Left common carotid artery plus branches (tissue), 1 donor: ENCODE results near the gene SLC17A9.

DNA sequence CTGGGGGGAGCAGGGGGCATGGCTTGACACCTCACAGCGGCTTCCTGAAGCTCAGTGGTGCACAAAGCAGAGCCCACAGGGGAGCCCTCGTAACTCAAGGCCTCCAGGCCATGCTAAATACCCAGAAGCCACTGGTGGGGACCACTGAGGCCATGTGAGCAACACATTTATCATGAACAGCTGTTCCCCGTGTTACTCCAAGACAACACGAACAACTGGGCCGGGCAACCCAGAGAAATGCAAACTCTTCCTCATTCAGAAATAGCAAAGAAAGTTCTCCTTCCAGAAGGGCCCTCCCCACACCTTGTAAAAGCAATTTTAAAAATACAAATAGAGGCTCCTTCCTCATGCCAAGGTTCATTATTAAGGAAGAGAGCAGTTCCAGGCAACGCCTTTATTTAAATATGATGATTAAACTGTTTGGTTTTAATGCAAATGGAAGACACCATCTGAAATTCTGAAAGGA is 36.3 kb upstream of the SLCO4A1 start:
- PRO-cap: no peak

DNA sequence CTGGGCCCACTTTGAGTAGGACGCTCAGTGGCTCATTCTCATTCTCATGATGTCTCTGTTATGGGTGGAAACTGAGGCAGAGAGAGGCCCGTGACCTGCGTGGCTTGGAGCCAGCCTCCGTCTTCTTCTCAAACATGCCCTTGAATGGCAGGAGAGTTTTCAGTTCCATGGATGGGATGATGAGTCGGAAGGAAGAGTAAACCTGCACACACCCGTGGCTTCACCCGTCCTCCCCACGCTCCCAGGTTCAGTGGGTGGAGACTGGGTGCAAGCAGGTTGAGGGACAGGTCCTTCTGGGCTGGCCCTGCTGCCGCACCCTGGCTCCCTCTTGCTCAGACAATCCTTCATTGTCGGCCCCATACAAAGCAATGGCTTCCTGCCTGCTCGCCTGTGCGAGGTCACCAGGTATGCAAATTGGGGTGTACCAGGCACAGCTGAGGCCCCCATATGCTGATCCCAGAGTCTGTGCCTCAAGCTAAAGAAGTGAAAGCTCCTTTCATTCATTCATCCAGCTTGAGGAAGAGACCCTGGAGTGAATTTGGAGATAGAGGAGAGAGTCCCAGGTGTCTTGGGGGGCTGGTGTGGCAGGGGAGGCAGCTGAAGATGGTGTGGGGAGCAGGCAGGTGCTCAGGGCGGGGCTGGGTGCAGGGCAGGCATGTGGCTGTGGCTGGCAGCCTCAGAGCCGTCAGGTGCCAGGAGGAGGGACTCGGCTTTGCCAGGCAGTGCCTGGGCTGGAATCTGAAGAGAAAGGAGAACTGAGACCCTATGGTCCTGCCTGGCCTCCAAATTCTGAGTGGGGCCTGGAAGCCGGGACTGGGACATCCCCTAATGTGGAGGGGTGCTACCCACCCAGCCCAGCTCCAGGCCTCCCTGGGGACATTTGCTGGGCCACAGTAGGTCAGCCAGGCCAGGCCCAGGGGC is 4.6 kb downstream of the SLCO4A1 start:
- PRO-cap: no peak

GRCh38 chr20:62647628-62648527 is 5.6 kb downstream of the SLCO4A1 start:
- PRO-cap: no peak

DNA sequence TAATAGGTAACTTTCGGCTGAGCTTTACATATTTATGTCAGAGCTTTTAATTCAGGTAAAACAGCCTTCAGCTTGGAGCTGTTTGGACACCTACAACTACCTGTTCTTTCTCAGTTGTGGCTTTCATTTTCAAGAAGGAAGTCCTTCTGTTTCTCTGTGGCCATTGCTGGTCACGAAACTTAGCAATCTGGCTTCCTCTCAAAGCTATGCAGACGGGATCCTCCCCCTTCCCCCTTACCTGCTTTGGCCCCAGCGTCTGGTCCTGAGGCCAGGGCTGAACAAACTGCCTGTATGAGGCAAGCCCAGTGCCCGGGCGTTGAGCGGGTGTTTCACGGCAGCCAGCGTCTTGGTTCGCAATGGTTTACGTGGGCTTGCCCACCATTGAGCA is 9.3 kb downstream of the SLCO4A1 start:
- PRO-cap: no peak

DNA sequence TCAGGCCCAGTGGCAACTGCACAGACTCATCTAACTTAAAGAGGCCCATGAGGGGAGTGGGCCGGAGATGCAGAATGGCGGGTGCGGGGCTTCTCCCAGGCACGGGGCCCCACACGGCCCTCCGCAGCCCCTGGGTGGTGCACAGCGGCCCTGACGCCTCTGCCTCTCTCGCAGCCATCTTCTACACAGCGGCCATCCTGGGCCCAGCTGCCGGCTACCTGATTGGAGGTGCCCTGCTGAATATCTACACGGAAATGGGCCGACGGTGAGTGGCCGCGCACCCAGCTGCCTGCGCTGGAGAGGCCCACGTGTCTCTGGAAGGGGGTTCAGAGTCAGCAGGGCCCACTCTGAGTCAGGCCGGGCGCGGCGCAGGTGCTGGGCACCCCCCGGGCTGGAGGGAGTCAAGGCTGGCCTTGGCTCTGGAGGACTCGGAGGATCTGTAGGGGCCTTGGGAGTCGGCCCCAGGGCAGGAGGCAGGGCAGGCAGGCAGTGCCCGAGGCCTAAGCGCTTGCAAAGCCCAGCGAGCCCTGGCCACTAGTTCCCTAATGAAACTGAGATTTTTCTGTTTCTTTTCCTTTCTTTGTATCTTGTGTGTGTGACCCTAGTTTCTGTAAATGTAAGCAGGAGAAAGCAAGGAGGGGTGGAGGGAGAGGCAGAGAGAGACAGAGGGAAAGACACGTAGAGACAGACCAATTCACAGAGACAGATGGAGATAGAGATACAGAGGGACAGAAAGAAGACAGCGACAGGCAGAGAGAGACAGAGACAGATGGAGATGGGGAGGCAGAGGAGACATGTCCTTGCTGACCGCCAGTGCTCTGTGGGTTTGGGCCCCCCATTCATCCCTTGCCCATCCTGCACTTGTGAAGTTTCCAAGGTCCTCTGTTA is 16.4 kb downstream of the SLCO4A1 start:
- PRO-cap: unidirectional peak, plus-strand start at position 54 of the sequence

- PRO-cap: no peak
These were observed 32.7 kb downstream of the SLCO4A1 start for GRCh38 chr20:62674632-62675746.

- PRO-cap: no peak
These were observed 27.8 kb upstream of the MRGBP start for GRCh38 chr20:62768400-62769017.

DNA sequence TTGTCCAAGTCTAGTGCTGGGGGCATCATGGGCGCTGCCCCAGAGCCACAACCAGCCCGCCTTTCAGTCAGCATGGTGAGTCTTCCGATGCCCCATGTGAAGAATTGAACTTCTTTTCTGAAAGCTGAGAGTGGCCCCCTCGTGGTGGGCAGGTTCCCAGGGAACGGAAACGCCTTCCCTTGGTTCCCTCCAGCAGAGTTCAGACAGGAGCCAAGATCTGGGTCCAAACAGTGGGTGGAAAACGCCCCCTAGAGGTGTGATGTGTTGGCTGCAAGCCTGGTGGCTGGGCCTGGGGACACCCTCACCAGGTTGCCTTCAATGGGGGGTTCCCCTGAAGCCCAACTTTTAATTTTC is 4.9 kb upstream of the MRGBP start:
- PRO-cap: no peak

GRCh38 chr20:62818271-62818881 is 1.5 kb downstream of the COL9A3 start:
- PRO-cap: no peak

- PRO-cap: no peak
These were observed 15.5 kb downstream of the COL9A3 start for GRCh38 chr20:62832034-62833002.

GRCh38 chr20:62840065-62840579 is 21.5 kb downstream of the TCFL5 start:
- PRO-cap: no peak

DNA sequence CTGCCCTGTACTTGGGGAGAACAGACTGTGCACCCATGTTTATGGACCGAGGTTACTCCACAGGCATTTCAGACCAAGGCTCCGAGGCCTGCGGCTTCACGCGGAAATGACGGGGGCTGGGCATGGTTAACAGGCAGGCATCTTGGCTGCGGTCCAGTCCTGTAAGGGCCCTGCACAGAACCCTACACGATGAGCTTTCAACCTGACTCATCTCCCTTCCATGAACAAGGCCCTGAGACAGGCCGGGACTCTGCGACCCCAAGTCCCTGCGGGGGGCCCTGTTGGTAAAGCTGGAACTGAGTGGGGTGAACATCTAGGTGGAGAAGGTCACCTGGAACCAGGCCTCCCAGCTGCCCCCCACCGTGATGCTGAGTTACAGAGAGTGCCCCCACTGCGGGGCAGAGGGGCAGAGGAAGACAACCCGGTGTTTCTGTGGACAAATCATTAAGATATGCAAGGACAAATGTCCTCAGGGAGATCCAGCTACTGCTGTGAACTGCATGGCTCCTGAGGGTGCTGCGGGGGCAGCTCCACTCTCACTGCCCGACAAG is 26.0 kb upstream of the TCFL5 start:
- PRO-cap: no peak

GRCh38 chr20:62909460-62910430 is 16.6 kb downstream of the DIDO1 start:
- PRO-cap: no peak

DNA sequence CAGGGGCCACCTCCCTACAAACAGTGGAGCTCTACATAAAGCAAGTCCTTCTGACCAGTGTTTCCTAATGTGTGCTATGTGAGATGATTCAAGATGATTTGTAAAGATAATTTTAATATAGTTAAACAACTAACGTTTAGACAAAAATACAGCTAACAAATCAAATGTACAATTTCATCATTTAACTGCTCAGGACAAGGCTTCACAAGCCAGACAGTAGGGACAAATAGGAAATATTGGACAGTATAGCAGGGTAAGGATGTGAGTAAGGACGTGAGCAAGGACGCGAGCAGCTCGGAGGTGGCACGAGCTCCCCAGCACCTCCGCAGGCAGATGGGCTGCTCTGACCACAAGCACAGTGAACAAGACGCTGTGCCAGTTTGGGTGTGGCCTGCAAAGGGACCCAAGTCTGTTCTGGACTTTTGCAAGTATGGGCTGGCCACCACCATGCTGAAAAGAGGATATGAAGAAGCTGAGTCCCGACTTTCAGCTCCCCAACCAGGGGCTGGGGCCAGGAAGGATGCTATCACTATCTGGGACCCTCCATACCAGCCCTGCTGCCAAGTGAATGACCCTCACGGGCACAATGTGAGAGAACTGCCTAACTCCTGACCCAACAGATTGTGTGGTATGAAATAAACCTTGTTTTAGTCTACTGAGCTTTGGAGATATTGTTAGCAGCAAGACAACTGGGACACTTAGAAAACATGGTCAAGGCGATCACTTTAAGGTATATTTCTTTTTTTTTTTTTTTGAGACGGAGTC is 14.4 kb downstream of the DIDO1 start:
- PRO-cap: no peak

DNA sequence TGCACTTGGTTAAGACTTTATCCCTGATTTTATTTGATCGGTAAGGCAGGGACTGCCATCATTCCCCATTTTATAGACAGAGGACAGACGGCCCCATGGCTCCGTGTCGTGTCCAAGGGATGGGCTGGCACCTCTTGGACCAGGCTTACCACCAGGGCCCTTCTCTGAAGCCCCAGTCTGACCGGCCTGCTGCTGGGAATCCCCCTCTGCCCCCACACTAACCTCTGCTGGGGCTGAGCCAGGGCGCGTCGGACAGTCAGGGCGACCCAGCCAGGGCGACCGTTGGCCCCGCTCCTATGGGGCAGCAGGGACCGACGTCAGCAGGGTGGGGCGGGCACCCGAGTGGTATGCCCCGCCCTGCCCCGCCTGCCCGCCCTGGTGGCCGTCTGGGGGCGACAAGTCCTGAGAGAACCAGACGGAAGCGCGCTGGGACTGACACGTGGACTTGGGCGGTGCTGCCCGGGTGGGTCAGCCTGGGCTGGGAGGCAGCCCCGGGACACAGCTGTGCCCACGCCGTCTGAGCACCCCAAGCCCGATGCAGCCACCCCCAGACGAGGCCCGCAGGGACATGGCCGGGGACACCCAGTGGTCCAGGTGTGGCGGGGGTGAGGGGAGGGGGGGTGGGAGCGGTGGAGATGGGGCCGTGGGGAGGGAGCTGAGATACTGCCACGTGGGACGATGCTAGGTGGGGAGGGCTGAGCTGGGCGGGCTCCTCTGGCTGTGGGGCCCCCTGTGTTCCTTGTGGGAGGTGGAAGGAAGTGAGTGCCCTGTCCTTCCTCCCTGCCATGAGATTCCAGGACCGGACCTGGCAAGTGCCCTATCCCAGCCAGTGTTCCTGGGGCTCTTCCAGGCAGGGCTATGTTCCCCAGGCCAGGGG is at the start of gene SLC17A9:
Gene SLC17A9, plus strand, starts transcription at position 414 of the 877 bp plus-strand sequence.
- PRO-cap: bidirectional peak, plus-strand start at position 471 of the sequence, minus-strand start at position 298 of the sequence

- PRO-cap: no peak
These were observed 11.1 kb downstream of the SLC17A9 start for GRCh38 chr20:62963515-62964186.

DNA sequence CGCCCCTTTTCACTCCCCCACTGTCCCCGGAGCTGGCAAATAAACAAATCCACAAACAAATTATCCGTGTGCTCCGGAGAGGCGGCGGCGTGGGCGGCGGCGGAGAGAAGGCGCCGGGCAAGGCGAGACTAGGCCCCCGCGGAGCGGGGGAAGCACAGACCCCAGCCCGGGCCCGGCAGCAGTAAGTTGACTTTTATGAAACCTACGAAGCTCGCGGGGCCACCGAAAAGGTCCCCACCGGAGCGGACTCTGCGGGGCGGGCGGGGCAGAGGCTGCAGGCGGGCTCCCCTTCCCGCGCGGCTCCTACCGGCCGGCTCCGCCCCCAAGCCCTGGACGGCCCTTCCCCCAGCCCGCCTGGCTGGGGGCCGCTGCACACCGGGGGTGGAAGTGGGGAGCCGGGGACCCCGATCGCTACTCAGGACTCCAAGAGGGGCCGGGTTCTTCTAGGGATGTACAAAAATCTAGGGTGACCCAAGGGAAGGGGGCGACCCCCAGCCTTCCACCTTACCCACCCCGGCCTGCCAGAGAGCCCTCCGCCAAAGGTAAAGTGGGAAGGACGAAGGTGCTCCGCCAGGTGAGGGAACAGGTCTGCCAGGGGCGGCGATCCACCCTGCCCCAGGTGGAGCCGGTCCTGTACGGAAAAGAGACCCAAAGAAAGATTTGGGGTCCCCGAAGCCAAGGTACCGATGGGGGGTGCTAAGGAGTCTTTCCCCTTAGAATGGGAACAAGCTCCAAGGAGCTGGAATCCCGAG is 40.5 kb downstream of the YTHDF1 start:
- PRO-cap: no peak

DNA sequence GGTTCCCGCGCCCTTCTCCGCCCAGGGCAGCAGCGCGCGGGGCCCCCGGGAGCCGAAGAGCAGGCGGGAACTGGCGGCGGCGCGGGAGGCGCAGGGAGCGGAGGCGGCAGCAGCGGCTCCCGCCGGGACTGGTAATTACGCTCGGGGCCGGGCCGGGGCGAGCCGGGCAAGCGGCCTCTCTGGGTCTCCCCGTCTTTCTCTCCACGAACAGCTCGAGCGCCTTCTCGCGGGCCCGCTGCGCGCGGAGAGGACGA is 38.2 kb downstream of the YTHDF1 start:
- PRO-cap: no peak

- PRO-cap: no peak
These were observed 37.5 kb downstream of the YTHDF1 start for GRCh38 chr20:63178413-63178760.

GRCh38 chr20:63428059-63428266 is 44.5 kb downstream of the KCNQ2 start:
- PRO-cap: no peak